Subcutaneous adipose tissue (tissue), 3 donors: ENCODE data around the genes FBXO2 and KIAA2013.

DNA sequence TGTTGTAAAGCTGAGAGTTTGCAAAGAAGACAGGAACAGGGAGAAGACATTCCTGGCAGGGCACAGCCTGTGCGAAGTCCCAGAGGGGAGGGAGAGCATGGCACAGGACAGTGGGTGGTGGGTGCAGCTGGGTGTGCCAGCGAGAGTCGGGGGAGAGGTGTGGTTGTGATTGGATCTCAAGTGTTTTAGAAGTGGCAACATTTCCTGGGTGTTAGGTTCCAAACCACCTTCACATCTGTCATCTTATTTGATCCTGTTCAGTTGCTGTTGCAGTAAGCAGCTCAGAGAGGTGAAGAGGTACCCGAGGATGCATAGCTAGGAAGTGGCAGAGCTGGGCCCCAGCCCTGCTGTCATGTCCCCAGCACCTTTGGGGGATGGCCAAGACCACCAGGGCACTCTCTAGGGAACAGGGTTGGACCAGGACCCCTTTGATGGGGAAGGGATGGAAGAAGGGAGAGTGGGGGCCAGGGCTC is 22.0 kb upstream of the DISP3 start:
- PRO-cap: no peak
- RAMPAGE, long total RNA, 3 experiments: no peak in any of the 3 experiments

DNA sequence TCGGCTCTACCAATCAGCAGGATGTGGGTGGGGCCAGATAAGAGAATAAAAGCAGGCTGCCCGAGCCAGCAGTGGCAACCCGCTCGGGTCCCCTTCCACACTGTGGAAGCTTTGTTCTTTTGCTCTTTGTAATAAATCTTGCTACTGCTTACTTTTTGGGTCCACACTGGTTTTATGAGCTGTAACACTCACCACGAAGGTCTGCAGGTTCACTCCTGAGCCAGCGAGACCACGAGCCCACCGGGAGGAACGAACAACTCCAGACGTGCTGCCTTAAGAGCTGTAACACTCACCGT is 44.8 kb downstream of the FBXO2 start:
- PRO-cap: no peak
- RAMPAGE, long total RNA, 3 experiments: no peak in any of the 3 experiments

GRCh38 chr1:11654071-11655195 is at the start of gene FBXO2:
Gene FBXO2 (minus strand): TSS chr1:11654429.
- PRO-cap: bidirectional peak, plus-strand start at chr1:11654392, minus-strand start at chr1:11654431; unidirectional peak, plus-strand start at chr1:11654882
- RAMPAGE, long total RNA, 3 experiments: start-site peak on the plus strand in 2 of 3 experiments, at chr1:11654864-11654904 at its widest, 26 to 63 reads per replicate

DNA sequence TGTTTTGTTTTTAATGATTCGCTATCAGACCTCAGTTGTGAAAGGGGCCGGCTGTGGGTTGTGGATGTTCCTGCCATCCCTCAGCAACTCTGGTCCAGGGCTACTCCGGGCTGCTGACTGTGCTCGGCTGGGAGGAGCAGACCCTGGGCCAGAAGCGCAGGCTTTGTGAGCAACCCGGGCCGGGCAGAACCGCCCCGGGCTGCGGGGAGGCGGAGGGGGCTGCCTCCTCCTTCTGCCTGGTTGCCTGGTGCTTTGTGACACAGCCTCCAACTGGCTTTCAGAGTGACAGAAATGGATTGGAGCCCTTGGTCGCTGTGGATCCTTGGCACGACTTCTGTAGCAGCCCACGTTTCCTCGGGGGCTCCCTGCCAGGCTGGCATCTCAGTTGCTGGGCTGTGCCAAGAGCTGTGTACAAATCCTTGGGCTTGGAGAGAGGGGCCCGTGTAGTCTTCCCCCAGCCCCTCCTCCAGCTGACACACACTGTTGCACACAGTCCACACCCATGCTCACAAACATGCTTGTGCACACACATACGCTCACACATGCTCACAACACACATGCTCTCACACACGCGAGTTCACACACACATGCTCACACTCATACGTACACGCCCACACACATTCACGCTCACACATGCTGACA is 10.1 kb downstream of the DRAXIN start:
- PRO-cap: no peak
- RAMPAGE, long total RNA, 3 experiments: no peak in any of the 3 experiments

- PRO-cap: unidirectional peak, minus-strand start at chr1:11736534
- RAMPAGE, long total RNA, 3 experiments: no peak in any of the 3 experiments
Observed at GRCh38 chr1:11736344-11736759, 416 bp downstream of the AGTRAP start.

- PRO-cap: unidirectional peak, plus-strand start at chr1:11802808
- RAMPAGE, long total RNA, 3 experiments: no peak in any of the 3 experiments
Observed at GRCh38 chr1:11802469-11802954, 3.3 kb downstream of the MTHFR start.

GRCh38 chr1:11880784-11881592 is 22.2 kb upstream of the NPPB start:
- PRO-cap: no peak
- RAMPAGE, long total RNA, 3 experiments: no peak in any of the 3 experiments

DNA sequence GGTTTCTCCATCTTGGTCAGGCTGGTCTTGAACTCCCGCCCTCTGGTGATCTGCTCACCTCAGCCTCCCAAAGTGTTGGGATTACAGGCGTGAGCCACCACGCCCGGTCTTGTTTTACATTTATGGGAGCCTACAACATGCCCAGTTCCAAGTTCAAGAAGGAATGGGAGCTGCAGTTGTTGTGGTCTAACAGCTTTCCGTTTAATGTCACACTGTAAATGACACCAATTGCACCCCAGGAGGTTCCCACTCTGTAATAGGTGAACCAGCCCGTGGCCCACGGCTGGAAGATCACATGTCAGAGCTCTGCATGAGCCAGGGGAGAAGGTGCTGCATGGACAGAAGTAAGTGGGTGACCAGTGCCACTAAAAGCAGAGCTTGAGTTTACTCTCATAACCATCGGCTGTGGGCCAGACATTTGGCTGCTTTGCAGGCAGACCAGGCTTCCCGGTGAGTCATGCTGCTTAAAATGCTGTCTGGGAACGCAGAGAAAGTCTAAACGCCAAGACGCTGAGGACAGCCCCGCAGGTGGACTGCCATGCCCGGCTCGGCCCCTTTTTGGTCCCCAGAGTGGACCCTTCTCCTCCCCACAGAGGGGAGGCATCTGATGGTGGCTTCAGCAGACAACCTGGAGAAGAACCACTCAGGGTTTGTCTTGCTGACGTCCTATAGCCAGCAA is 7.5 kb downstream of the KIAA2013 start:
- PRO-cap: unidirectional peak, plus-strand start at position 505 of the sequence
- RAMPAGE, long total RNA, 3 experiments: no peak in any of the 3 experiments

GRCh38 chr1:11925717-11926812 is at the start of gene KIAA2013:
Gene KIAA2013 (minus strand): TSS chr1:11926427.
- PRO-cap: bidirectional peak, plus-strand start at chr1:11926601, minus-strand start at chr1:11926420
- RAMPAGE, long total RNA, 3 experiments: no peak in any of the 3 experiments

DNA sequence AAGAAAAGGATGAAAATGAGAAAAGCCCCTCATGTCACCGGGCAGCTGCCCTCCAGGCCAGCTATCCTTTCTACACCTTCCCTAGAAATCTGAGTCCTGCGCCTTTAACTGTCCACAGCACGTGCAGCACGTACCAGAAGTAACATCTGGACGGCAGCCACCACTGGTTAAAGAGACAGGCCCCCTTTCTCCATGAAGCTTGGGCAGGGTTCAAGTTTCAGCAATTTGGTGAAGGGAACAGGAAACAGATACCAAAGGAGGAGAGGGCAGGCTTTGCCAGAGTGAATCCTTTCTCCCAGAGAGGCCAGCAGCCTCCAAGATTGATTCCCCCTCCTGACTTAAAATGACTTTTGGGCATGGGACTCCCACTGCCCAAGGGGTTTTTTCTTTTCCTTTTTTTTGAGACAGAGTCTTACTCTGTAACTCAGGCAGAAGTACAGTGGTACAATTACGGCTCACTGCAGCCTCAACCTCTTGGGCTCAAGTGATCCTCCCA is 3.7 kb upstream of the KIAA2013 start:
- PRO-cap: bidirectional peak, plus-strand start at position 247 of the sequence, minus-strand start at position 79 of the sequence
- RAMPAGE, long total RNA, 3 experiments: no peak in any of the 3 experiments

GRCh38 chr1:12130524-12131164 is 36.1 kb upstream of the TNFRSF1B start:
- PRO-cap: no peak
- RAMPAGE, long total RNA, 3 experiments: no peak in any of the 3 experiments

- PRO-cap: no peak
- RAMPAGE, long total RNA, 3 experiments: no peak in any of the 3 experiments
Observed at GRCh38 chr1:12137034-12137277, 29.8 kb upstream of the TNFRSF1B start.

DNA sequence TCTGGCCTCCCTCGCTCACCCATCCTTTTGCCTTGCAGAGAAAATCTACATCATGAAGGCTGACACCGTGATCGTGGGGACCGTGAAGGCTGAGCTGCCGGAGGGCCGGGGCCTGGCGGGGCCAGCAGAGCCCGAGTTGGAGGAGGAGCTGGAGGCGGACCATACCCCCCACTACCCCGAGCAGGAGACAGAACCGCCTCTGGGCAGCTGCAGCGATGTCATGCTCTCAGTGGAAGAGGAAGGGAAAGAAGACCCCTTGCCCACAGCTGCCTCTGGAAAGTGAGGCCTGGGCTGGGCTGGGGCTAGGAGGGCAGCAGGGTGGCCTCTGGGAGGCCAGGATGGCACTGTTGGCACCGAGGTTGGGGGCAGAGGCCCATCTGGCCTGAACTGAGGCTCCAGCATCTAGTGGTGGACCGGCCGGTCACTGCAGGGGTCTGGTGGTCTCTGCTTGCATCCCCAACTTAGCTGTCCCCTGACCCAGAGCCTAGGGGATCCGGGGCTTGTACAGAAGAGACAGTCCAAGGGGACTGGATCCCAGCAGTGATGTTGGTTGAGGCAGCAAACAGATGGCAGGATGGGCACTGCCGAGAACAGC is 24.4 kb upstream of the TNFRSF1B start:
- PRO-cap: no peak
- RAMPAGE, long total RNA, 3 experiments: no peak in any of the 3 experiments

- PRO-cap: no peak
- RAMPAGE, long total RNA, 3 experiments: no peak in any of the 3 experiments
Observed at GRCh38 chr1:12152115-12152545, 14.7 kb upstream of the TNFRSF1B start.

DNA sequence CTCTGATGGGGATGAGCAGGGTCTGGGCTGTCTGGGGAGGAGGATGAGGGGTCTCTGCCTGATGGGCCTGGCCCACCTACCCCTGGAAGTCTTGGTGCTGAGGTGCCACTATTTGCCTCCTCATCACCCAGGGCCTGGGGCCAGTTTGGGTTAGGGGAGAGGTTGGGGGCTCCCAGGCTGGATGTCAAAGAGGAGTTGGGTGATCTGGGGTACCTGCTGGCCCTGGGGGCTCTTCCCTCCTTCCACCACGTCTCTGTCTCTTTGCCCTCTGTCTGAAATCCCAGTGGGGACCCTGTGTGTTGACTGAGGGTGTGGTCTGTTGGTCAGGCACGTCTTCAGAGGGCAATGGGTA is 3.0 kb downstream of the TNFRSF1B start:
- PRO-cap: no peak
- RAMPAGE, long total RNA, 3 experiments: no peak in any of the 3 experiments

GRCh38 chr1:12177150-12178476 is 10.8 kb downstream of the TNFRSF1B start:
- PRO-cap: bidirectional peak, plus-strand start at chr1:12177645, minus-strand start at chr1:12177563
- RAMPAGE, long total RNA, 3 experiments: no peak in any of the 3 experiments

GRCh38 chr1:12182918-12183349 is 16.1 kb downstream of the TNFRSF1B start:
- PRO-cap: no peak
- RAMPAGE, long total RNA, 3 experiments: no peak in any of the 3 experiments

DNA sequence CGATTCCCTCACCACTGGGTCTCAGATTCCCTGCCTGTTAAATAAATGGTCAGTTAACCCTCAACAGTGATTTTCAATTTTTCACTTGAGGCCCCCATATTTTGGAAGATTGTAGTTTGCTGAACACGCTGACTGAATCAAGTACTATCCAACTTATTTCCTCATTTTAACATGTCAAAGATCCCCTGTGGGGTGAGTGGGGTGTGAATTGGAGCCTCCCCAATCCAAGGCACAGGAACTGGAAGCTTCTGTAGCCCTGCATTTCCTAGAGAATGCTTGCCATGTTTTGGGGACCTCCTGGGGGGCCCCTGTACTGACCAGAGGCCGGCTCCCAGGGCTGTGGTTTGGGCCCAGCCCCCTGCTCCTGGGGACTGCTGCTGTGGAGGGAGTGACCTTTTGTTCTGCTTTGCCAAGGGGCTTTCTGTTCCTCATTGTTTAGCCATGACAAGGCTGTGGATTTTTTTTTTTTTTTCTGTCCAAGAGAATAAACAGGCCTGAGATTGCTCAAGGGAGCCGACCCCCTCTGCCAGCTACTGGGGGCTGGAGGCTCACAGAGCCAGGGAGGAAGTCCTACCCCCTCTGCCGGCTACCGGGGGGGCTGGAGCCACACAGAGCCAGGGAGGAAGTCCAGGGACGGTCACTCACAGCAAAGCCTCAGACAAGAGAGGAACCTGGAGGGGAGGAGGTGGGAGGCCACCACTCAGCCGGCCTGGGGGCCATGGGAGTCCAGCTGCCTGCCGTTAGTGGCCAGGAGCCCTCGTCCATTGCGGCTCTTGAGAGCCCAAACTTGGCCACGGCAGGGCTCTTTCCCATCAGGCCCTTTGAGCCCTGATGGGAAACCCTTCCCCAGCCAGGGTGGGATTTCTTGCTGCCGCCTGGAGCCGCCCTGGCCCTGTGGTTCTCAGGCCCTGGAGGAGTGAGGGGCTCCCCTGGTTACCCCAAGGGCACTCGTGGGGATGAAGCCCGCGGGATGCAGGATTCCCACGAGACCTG is 17.4 kb downstream of the TNFRSF1B start:
- PRO-cap: bidirectional peak, plus-strand start at position 611 of the sequence, minus-strand start at position 411 of the sequence
- RAMPAGE, long total RNA, 3 experiments: start-site peak on the plus strand in 1 of 3 experiments, centred at position 628 of the sequence, 8 reads per replicate

DNA sequence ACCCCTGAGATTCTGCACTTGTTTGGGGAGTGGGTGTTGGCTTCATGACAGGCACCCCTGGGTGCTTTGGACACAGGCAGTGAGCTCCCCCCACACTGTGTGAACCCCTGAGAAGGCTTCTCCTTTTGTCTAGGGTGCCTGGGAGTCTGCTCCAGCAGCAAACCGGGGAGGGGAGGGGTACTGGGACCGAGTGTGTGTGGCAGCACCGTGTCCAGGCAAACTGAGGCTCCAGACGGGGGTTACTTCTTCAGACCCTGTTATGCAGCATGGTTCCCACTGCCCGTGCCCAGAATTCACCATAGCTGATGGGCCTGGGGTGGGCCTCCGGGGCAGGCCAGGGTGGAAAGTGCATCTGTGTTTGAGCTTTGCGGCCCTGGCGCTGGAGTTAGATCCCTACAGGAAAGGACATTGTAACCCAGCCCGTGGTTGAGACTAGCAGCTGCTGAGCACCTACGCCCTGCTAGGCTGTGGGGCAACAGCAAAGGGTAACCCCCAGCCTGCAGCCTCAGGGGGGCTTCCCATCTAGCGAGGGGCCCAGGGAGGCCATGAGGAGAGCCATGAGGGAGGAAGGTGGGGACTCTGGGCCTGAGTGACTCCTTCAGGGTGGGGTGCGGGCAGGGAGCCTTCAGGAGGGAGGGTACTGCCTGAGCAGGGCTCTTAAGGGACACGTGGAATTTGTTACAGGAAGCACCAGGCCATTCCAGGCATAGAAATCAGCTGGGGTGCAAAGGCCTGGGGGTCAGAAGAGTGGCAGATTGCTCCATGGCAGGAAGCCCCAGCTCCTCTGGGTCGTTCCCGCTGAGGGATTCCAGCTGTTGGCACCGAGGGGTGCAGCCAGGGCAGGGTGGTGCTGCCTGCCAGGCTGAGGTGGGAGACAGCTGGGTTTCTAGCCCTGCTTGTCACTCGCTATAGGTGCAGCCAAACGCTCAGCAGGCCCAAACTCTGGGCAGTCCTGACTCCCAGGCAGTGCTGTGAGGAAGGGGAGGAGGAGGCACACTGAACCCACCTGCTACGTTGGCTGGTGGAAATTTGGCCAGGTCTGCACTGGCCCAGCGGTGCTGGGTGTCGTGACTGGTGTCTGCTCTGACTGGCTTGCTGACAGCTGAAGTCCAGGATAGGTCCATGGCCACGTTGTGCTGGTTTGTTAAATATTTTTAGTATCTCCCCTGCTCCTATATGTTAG is 19.0 kb downstream of the TNFRSF1B start:
- PRO-cap: no peak
- RAMPAGE, long total RNA, 3 experiments: no peak in any of the 3 experiments

DNA sequence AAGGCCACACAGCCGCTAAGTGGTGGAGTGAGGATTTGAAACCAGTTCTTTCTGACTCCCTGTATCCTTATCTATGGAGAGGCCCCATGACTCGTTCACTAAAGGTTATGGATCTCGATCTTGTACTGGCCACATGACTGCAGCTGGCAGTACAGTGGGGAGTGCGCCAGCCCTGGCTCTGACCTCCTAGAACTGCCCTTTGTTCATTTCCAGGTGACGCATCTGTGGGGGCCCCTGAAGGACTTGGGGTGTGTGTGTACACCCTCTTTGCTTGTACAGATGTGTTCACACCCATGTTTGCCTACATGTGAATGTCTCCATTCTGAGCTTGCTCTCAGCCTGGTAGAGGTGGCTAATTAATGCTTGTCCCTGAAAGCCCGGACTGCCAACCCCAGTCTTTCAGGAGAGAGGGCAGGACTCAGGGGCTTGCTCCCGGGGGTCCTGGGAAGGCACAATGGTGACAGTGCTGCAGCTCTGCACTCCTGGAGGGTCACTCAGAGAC is 19.8 kb downstream of the TNFRSF1B start:
- PRO-cap: no peak
- RAMPAGE, long total RNA, 3 experiments: no peak in any of the 3 experiments